B cell (primary cell): ENCODE data around the genes TMEM192 and DDX60.

DNA sequence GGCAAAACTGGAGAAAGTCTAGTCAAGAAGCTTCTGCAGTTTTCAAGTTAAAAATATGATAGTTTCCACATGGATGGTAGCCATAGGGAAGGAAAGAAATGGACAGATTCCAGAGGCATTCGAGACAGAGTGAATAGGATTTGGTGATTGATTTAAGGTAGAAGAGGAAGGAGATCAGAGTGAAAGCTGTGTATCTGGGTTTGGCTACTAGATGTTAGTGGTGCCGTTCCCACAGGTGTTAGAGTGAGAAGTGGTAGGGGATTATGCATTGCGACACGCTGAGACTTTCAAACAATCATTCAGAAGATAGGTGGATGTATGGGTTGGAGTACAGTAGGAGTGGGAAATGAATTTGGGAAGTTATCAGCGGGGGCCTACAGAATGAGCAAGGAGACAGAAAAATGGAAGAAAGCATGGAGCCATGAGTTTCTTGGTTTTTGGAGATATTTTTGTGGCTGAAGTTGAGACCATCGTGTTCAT lies 48.8 kb downstream of the TMA16 start:
- PRO-cap, result no peak
- CAGE, long polyA plus RNA, result no peak

DNA sequence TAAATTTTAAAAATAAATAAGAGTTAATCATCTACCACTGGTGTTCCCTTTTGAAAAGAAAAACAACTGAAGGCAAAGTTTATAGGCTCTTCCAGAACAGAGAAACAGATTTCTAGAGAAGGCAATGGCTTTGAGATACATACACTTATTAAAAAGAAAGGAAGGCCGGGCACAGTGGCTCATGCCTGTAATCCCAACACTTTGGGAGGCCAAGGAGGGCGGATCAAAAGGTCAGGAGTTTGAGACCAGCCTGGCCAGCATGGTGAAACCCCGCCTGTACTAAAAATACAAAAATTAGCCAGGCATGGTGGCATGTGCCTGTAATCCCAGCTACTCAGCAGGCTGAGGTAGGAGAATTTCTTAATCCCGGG lies 23.6 kb downstream of the TRIM75 start:
- PRO-cap, result no peak
- CAGE, long polyA plus RNA, result no peak

GRCh38 chr4:165112032-165113079 lies at the start of gene TMEM192:
TSS of gene TMEM192 (minus strand) at chr4:165112860.
- PRO-cap, result bidirectional peak, plus-strand start at chr4:165112426, minus-strand start at chr4:165112389; bidirectional peak, plus-strand start at chr4:165112739, minus-strand start at chr4:165112860
- CAGE, long polyA plus RNA, result no peak

DNA sequence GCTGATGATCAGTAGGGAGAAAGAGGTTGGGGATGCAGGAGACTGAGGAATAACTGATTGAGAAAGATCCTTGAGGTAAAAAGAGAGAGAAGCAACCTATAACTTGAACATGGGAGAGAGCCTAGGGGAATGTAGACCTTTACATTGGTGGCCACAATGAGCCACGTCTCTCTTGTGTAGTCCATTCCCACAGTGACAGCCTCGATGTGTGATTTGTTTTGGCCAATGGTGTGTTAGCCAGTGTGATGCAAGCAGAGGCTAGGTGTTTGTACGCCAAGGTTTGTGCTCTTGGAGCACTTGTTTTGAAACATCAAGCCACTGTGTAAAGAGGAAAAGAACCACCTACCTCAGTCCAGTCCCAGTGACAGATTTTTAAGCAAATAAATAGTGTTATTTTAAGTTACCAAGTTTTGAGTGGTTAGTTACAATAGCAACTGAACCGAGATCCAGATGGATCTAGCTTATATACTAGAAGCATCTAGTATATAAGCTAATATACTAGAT lies 23.9 kb upstream of the TMEM192 start:
- PRO-cap, result no peak
- CAGE, long polyA plus RNA, result no peak

GRCh38 chr4:165185420-165185927 lies 21.9 kb upstream of the KLHL2 start:
- PRO-cap, result no peak
- CAGE, long polyA plus RNA, result no peak

DNA sequence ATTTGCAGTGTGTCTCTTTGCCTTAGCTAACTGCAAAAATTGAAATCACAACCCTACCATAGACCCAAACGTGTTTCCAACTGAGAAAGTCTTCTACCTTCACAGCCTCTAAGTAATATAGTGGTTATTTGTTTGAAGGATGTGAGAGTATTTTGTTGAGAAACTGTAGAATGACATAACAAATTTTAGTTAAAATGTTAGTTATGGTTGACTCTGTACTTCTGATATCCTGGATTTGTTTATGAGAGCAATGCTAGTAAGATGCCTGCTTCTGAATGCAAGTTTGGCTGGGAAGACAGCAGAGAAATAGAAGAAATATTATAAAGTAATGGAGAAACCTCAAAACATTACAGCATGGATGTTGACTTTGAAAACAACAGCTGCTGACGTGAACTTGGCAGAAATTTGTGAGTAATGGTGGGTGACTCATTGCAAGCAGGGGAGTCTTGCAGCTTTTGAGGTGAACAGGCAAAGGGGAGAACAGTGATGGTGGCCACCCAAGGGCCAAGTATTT lies 7.8 kb downstream of the KLHL2 start:
- PRO-cap, result no peak
- CAGE, long polyA plus RNA, result no peak

DNA sequence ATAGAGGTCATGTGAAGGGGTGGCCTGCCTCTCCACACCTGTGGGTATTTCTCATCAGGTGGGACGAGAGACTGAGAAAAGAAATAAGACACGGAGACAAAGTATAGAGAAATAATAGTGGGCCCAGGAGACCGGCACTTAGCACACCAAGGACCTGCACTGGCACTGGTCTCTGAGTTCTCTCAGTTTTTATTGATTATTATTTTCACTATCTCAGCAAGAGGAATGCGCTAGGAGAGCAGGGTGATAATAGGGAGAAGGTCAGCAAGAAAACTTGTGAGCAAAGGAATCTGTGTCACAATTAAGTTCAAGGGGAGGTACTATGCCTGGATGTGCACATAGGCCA lies 220.0 kb downstream of the TLL1 start:
- PRO-cap, result no peak
- CAGE, long polyA plus RNA, result no peak

DNA sequence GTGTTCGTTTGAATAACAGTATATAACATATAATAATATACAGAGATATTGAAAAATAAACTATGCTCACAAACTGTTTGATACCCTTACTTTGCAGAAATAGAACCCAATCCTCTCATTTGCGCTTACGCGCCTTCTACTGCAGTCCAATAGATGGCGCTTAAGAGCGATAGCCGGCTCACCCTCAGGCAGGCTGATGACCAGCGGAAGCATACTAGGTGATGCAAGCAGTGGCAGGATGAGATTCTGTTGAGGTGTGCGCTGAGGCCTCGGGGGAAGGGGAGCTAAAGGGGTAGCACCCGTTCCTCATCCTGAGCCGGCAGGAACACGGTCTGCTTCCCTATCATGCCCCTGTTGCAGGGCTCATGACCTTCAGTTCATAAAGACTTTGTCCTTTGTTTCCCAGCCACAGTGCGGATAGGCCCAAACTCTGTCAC lies 628.9 kb downstream of the TLL1 start:
- PRO-cap, result no peak
- CAGE, long polyA plus RNA, result no peak

- PRO-cap, result no peak
- CAGE, long polyA plus RNA, result no peak
Measured at GRCh38 chr4:166522123-166522354, 649.0 kb downstream of the TLL1 start.

DNA sequence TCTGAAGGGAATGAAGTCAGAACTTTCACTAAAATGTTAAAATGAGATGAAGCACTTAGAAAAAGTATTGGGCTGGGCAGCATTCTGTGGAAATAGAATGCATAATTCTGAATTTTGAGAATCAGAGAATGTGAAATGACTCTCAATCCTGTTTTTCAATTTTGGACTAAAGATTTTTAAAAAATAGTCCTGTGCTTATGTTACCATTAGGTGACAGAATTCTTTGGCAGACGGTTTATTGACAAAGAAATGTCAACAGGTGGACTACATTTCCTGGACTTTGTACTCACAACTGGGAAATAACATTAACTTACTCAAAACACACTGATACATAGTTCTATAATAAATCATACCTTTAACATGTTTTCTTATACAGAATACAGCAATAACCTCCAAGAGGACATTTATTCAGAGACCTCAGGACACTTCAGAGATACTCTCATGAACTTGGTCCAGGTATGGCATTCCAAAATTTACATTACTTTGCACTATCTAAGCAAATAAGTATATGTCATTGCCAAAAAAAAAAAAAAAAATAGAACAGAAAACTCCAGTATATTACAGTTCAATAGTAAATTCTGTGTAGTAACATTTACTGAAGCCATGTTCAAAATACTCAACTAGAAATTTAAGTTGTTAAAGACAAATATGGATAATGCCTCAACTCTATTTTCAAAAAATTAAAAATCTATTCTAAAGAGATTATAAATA lies 72.7 kb downstream of the ANXA10 start:
- PRO-cap, result no peak
- CAGE, long polyA plus RNA, result no peak

DNA sequence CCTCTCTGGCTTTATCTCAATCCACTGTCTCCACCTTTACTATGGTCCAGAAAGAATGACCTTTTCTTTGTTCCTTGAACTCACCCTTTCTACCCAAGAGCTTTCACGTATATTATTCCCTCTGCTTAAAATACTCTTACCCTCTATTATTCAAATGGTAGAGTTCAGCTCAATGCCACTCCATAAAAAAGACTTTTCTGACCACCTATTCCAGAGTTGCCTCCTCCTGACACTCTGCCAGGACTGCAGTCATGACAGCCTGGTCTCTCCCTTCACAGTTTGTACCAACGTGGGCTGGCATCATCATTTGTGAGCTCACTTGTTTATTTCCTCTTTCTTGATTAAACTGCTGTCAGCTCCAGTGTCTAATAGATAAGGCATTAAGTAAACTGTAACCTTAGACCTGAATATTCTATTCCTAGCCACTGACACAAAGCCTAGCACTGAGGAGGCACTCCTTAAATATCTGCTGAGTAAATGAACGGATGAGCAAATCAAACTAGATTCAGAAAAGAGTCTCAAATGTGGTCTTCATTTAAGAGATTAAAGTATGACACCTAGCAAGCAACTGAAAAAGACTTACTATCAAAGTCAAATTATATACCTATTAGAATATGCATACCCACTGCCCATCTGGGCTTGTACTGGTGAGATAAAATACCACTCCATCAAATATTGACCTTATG lies 48.7 kb downstream of the DDX60 start:
- PRO-cap, result no peak
- CAGE, long polyA plus RNA, result no peak

GRCh38 chr4:168317759-168319127 lies at the start of gene DDX60:
TSS of gene DDX60 (minus strand) at chr4:168318752.
- PRO-cap, result bidirectional peak, plus-strand start at chr4:168318438, minus-strand start at chr4:168318356; bidirectional peak, plus-strand start at chr4:168318835, minus-strand start at chr4:168318752
- CAGE, long polyA plus RNA, result no peak

DNA sequence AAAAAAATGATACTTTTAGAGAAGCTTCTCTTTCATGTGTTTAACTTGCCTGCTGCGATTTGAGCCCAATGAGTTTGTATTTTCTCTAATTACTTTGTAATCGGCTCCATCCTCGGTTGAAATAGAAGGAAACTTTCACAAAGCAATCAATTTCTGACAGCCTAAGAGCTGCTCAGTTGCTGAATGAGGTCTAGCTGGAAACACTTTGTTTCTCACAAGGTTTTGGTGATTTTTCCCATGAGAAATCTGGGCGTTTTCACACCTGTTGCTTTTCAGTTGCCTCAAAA lies 135.3 kb downstream of the PALLD start:
- PRO-cap, result no peak
- CAGE, long polyA plus RNA, result no peak

GRCh38 chr4:168632491-168633456 lies 135.9 kb downstream of the PALLD start:
- PRO-cap, result no peak
- CAGE, long polyA plus RNA, result no peak

- PRO-cap, result no peak
- CAGE, long polyA plus RNA, result no peak
Measured at GRCh38 chr4:168636414-168637385, 139.8 kb downstream of the PALLD start.

DNA sequence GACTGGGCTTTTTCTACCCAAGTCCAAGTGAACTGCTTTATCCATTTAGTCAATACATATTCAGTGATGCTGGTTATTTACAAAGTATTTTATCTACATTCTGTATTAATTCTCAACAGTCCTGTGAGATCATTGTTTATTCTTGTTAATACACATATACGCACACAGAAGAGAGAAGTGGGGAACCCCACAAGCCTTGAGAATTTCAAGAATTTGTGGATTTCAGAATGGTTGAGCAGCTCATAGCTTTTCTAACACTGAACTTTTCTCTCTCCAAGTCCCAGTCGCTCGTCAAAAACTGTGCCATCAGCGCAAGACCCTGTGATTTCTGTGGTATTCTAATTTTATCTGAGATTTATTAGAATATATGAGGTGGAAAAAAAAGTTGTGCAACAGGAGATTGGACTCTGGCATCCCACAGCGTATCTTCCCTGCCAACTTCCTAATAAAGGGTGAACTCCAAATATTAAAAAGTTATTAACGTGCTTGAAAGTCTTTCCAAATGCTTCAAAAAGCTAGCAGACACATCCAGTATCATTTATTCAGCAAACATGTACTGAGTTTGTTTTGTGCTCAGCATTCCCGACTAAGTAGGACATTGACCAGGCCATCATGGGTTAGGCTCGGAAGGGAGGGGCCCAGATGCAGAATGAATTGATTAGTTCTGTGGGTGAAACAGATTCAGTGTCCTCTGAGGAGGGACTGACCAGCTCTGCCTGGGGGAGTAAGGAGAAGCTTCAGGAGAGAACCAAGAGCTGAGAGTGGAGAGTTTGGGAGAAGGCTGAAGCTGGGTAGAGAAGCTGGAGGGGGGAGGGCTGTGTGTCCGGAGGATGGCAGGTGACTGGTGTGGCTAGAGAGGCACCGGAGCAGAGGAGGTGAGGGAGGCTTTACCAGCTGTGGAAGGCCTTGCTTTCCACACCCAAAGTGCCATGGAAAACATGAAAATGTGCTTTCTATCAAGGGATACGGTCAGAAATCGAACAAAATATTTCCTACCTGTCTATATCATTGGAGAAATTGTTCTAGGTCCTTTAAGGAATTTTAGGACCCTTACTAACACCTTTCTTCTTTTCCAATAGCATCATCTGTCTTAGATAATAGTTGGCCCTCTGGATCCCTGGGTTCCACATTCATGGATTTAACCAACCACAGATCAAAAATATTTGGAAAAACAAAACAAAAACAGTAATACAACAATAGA lies 165.4 kb downstream of the CBR4 start:
- PRO-cap, result no peak
- CAGE, long polyA plus RNA, result no peak

DNA sequence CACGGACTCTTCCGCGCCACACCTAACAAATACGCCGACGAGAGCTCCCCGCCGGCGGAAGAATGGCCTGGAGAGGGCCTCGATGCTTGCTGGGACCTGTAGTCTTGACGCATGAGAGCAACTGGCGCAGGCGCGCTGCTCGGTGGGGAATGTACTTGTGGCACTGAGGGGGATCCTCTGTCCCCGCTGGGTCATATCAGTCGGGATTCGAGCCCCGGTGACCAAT lies 173 bp upstream of the CBR4 start:
- PRO-cap, result bidirectional peak, plus-strand start at position 120 of the sequence, minus-strand start outside the sequence
- CAGE, long polyA plus RNA, result no peak

- PRO-cap, result no peak
- CAGE, long polyA plus RNA, result no peak
Measured at GRCh38 chr4:169213751-169214603, 56.8 kb downstream of the SH3RF1 start.

DNA sequence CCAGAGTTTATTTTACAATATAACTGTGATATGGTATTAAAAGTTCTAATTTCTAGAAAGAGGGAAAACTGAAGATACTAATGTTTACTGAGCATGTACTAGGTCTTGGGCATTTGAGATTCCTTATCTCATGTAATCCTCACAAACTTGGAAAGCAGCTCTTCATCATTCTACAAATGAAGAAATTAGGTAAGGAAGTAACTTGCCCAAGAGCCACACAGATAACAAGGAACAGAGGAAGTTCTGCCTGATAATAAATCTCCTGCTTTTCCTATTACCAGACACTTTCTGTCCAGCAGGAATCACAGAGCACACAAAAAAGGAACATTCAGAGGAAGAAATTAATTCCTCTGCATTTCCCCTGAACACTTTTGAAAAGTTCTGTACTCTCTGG lies 13.9 kb downstream of the SH3RF1 start:
- PRO-cap, result no peak
- CAGE, long polyA plus RNA, result no peak

- PRO-cap, result no peak
- CAGE, long polyA plus RNA, result no peak
Measured at GRCh38 chr4:169499178-169499918, 113.0 kb downstream of the NEK1 start.